Measurements from ENCODE around the genes RHOF and HPD.

- RRBS: 4% methylated on average over 37 of the region's 100 CpGs
CAGE:
- cytosol, long polyA plus RNA: no peak
- long polyA plus RNA: no peak
- nucleus, long polyA plus RNA: no peak
These were observed at the start of gene RHOF for GRCh38 chr12:121793396-121794594. Gene RHOF, minus strand, starts transcription at chr12:121793688.

- RRBS: 3% methylated on average over 19 of the region's 63 CpGs
CAGE:
- cytosol, long polyA plus RNA: no peak
- long polyA plus RNA: no peak
- nucleus, long polyA plus RNA: no peak
These were observed 4.3 kb upstream of the SETD1B start for GRCh38 chr12:121799209-121800255.

DNA sequence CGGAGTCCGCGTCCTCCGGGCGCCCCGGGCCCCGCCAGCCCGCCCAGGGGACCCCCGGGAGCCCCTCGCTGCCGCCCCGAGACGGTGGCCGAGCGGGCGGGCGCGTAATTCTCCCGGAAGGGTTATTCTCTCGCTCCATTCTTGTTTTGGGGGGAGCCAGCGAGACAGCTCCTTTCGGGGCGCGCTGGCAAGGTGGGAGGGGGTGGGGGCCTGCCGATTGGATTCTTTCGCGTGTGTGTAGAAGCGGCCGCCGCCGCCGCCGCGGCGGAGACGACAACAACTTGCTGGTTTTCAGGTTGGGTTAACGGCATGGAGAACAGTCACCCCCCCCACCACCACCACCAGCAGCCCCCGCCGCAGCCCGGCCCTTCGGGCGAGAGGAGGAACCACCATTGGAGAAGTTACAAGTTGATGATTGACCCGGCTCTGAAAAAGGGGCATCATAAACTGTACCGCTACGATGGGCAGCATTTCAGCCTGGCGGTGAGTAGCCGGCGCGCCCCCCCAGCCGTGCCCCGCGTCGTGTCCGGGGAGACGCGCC is 690 bp downstream of the SETD1B start:
- RRBS: 1% methylated on average over 28 of the region's 56 CpGs
CAGE:
- cytosol, long polyA plus RNA: no peak
- long polyA plus RNA: no peak
- nucleus, long polyA plus RNA: no peak

DNA sequence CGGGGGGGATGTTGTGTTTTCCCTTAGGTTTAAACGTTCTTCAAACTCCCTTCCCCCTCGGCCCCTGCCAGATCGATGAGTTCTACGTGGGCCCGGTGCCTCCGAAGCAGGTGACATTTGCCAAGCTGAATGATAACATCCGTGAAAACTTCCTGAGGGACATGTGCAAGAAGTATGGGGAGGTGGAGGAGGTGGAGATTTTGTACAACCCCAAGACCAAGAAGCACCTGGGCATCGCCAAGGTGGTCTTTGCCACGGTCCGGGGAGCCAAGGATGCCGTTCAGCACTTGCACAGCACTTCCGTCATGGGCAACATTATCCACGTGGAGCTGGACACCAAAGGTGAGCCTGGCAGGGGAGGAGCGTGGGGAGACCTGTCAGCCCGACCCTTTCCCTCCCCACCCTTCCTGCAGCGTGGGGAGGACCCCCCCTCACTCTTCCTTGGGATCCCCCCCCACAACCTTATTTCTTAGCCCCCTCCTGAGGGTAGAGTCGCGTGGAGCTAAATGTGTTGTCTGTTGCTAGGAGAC is 2.0 kb downstream of the SETD1B start:
- RRBS: no CpG with 5 or more reads among the region's 19 CpGs
CAGE:
- cytosol, long polyA plus RNA: no peak
- long polyA plus RNA: no peak
- nucleus, long polyA plus RNA: no peak

- RRBS: no CpG with 5 or more reads among the region's 14 CpGs
CAGE:
- cytosol, long polyA plus RNA: no peak
- long polyA plus RNA: no peak
- nucleus, long polyA plus RNA: no peak
These were observed 2.6 kb downstream of the SETD1B start for GRCh38 chr12:121806294-121806911.

GRCh38 chr12:121858763-121859834 is at the start of gene HPD:
Gene HPD, minus strand, starts transcription at chr12:121858859.
- RRBS: no CpG with 5 or more reads among the region's 14 CpGs
CAGE:
- cytosol, long polyA plus RNA: no peak
- long polyA plus RNA: no peak
- nucleus, long polyA plus RNA: no peak

- RRBS: no CpG with 5 or more reads among the region's 16 CpGs
CAGE:
- cytosol, long polyA plus RNA: no peak
- long polyA plus RNA: no peak
- nucleus, long polyA plus RNA: no peak
These were observed 15.4 kb downstream of the CFAP251 start for GRCh38 chr12:121933583-121934409.

DNA sequence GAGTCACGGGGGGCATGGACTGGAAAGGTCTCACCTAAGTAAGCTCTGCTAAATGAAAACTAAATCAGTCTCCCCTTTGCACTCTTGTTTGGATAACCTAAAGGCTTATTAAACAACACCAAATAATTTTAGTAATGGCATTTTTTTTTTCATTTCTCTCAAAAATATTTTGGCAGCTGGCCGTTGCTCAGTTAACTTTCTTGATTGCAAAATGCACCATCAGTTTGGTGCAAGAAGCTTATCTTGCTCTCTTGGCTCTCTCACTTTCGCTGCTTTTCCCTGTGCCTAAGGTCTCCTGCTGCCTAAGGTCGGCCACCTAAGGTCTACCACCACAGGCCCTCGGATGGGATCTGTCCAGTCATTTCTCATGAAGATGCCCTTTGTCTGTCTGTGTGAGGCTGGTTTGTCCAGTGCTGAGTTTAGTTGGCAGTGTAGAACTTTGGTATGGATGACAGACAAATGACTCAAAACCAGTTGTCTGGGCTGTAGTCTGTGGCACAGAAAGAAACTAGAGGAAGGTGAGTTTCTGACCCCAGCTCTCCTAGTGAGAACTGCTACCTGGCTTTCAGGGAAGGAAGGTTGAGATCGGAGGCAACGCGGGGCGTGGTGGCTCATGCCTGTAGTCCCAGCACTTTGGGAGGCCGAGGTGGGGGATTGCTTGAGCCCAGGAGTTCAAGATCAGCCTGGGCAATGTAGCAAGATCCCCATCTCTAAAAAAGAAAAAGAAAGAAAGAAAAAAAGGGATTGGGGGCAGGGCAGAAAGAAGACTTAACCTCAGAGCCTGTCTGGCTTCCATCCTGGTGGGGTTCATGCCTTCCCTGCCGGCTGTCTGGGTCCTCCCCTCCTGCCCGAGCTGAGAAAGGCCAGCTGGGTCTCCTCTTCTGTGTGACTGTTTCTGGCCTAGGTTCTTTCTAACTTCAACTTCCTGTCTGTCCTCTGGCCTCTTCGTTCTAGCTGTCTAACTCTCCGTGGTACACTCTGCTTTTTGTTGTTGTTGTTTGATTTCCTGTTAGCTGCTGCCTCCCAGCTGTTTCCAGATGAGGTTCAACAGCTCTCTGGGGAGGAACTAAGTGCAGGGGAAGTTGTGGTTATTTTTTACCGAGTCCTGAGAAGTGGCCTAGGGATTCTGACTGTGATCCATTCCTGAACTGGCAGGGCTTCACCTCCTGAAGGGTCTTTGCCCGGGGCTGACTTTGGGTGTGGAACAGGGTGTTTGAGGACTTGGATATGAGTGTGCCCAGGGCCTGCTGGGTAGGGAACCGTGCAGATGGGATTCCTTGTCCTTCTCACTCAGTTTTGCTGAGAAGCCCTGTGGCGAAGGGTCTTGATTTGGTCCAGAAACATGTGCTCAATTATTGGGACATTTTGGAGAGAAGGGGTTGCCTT is 2.9 kb downstream of the MLXIP start:
- RRBS: no CpG with 5 or more reads among the region's 18 CpGs
CAGE:
- cytosol, long polyA plus RNA: no peak
- long polyA plus RNA: no peak
- nucleus, long polyA plus RNA: no peak

GRCh38 chr12:122087202-122087598 is 8.6 kb downstream of the MLXIP start:
- RRBS: no CpG with 5 or more reads among the region's 7 CpGs
CAGE:
- cytosol, long polyA plus RNA: no peak
- long polyA plus RNA: no peak
- nucleus, long polyA plus RNA: no peak

GRCh38 chr12:122097461-122097900 is 18.9 kb downstream of the MLXIP start:
- RRBS: 25% methylated on average over 2 of the region's 4 CpGs
CAGE:
- cytosol, long polyA plus RNA: no peak
- long polyA plus RNA: no peak
- nucleus, long polyA plus RNA: no peak

- RRBS: no CpG with 5 or more reads among the region's 24 CpGs
CAGE:
- cytosol, long polyA plus RNA: no peak
- long polyA plus RNA: no peak
- nucleus, long polyA plus RNA: no peak
These were observed 26.6 kb downstream of the IL31 start for GRCh38 chr12:122147139-122148187.

- RRBS: no CpG with 5 or more reads among the region's 5 CpGs
CAGE:
- cytosol, long polyA plus RNA: no peak
- long polyA plus RNA: no peak
- nucleus, long polyA plus RNA: no peak
These were observed 66.7 kb upstream of the VPS33A start for GRCh38 chr12:122332946-122333434.

- RRBS: no CpG with 5 or more reads among the region's 5 CpGs
CAGE:
- cytosol, long polyA plus RNA: no peak
- long polyA plus RNA: no peak
- nucleus, long polyA plus RNA: no peak
These were observed 67.7 kb upstream of the VPS33A start for GRCh38 chr12:122333836-122334579.

- RRBS: no CpG with 5 or more reads among the region's 9 CpGs
CAGE:
- cytosol, long polyA plus RNA: no peak
- long polyA plus RNA: no peak
- nucleus, long polyA plus RNA: no peak
These were observed 58.7 kb downstream of the CLIP1 start for GRCh38 chr12:122363732-122364273.

DNA sequence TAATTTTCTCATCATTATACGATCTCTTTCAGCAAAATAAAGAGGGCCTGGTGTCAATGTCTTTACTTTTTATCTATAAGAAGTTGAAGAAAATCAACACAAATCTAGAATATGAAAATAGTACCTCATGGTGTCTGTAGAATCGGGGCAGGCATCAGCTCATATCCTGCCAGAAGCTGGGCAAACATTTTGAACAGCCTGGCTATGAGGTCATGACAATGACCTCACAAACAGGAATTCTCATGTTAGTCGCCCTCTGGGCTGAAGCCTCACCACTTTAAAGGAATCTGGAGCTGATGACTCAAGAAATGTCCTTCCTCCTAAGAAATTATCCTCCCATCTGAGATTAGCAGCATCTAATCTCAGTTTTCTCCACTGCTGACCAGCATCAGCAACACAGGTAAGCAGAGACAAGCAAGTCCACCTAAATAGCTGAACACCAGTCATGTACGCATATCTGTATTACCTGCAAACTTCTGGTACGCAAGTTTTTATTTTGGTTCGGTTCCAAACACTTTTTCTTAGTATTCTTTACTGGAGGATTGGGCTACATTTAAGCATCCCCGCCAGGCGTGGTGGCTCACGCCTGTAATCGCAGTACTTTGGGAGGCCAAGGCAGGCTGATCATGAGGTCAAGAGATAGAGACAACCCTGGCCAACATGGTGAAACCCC is 27.1 kb downstream of the CLIP1 start:
- RRBS: no CpG with 5 or more reads among the region's 10 CpGs
CAGE:
- cytosol, long polyA plus RNA: no peak
- long polyA plus RNA: no peak
- nucleus, long polyA plus RNA: no peak

DNA sequence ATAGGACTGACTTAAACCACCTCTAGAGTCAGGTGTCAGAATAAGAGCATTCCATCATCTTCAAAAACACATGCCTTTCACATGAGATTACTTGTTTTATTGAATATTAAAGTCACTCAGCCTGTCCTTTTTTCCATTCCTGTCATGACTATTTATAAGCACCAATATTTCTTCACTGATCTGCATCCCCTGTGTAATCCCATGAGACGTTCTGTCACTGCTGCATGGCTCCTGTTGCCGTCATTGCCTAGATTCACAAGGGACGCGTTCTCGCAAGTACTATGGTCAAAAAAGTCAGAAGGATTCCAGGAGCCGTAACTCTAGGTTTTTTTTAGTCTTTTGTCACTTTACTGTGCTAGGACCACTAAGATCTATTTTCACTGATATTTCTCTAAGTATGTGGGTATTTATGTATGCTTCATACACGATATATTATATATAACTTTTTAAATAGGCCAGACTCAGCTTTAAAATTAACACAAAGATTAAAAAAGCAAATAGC is 17.4 kb downstream of the CLIP1 start:
- RRBS: no CpG with 5 or more reads among the region's 7 CpGs
CAGE:
- cytosol, long polyA plus RNA: no peak
- long polyA plus RNA: no peak
- nucleus, long polyA plus RNA: no peak

DNA sequence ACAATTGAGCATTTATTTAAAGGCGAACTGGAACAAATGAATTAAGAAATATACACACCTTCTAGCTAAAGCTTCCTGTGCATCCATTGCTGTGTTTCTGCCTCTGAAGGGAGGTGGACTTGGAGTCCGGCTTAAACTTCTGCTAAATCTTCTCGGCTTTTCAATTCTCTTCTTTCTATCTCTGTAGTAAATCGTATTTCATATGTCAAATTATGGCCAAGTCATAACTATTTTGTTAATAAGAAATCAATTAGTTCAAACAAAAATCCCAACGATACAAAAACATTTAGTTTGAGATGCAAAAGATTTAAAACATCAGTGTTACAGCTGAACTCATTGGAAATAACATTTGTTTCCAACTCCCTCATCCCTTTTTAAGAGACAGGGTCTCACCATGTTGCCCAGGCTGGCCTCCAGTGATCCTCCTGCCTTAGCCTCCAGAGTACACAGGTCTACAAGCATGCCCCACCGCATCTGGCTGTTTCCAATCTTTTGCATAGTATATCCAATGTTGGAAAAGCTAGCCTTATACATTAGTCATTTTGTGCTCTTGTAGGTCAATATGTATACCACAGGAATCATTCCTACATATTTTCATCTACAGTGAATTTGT is 11.6 kb downstream of the RSRC2 start:
- RRBS: no CpG with 5 or more reads among the region's 6 CpGs
CAGE:
- cytosol, long polyA plus RNA: no peak
- long polyA plus RNA: no peak
- nucleus, long polyA plus RNA: no peak

DNA sequence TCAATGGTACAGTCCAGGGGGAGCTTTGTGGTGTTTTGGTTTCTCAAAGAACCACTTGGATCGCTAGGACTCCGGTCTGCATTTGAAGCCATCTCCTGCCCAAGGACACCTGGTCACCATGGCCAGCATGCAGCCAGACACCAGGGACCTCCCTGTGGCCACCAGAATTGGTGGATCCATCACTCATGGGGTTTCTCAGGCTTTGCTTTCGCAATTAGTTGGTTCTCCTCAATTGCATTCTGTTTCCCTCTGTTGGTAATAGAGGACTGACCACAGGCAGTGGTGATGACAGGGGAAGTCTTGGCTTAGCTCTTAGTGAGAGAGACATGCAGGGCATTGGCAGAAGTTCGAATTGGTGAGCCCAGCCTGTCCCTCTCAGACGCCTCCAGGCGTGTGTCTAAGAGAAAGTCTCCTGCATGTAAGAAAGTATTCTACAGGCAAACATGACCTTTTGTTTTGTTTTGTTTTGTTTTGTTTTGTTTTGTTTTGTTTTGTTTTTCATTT is 21.4 kb downstream of the HCAR2 start:
- RRBS: no CpG with 5 or more reads among the region's 6 CpGs
CAGE:
- cytosol, long polyA plus RNA: no peak
- long polyA plus RNA: no peak
- nucleus, long polyA plus RNA: no peak

GRCh38 chr12:122903592-122903913 is 7.6 kb upstream of the VPS37B start:
- RRBS: no CpG with 5 or more reads among the region's 7 CpGs
CAGE:
- cytosol, long polyA plus RNA: no peak
- long polyA plus RNA: no peak
- nucleus, long polyA plus RNA: no peak

DNA sequence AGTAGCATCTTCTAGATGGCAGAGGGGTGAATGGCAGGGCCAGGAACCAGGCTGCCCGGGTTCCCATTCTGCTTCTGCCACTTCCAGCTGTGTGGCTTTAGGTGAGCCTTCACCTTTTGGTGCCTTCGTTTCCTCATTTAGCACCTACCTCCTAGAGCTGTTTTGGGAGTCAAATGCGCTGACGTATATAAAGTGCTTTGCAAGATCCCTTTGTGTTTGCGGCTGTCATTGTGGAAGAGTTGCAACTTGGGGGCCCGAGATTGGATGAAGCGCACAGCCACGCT is 701 bp upstream of the ARL6IP4 start:
- RRBS: no CpG with 5 or more reads among the region's 8 CpGs
CAGE:
- cytosol, long polyA plus RNA: no peak
- long polyA plus RNA: no peak
- nucleus, long polyA plus RNA: no peak